OCI-LY7 (cell line): ENCODE measurements around the genes PCLO and GRM3.

DNA sequence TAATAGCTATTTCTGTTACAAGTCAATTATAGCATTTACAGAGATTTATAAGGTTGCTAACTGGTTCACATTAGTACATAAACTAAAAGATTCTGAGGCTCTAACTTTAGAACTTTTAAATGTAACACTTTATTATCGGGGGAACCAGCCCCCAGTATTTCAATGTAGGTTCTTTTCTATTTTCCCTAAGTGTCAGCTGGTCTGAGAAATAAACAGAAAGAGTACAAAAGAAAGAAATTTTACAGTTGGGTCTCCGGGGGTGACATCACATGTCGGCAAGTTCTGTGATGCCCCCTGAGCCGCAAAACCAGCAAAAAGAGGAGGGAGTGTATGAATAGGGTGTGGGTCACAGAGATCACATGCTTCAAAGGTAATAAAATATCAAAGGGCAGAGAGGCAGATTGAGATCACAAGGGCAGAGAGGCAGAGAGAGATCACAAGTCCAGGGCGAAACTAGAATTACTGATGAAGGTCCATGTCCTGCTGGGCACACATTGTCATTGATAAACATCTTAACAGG is 19.9 kb upstream of the FGL2 start:
- PRO-cap, result no peak
- RAMPAGE, long total RNA, result no peak

DNA sequence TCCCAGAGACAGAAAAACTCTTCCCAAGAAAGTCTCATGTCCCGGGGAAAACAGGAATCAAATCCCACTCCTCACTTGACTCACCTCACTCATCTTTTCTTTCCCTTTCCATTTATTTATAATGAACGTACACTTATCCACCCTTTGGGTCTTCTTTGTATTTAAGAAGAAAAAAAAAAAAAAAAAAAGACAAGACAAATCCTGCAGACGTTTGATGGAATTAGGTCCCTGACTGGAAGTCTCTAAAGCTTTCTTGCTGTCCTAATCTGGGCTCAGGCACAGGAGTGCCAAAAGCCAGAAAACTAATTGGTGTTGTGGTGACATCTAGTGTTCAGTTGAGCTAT is 84.5 kb downstream of the GSAP start:
- PRO-cap, result no peak
- RAMPAGE, long total RNA, result no peak

GRCh38 chr7:77420924-77421549 is 4.9 kb upstream of the GSAP start:
- PRO-cap, result no peak
- RAMPAGE, long total RNA, result no peak

DNA sequence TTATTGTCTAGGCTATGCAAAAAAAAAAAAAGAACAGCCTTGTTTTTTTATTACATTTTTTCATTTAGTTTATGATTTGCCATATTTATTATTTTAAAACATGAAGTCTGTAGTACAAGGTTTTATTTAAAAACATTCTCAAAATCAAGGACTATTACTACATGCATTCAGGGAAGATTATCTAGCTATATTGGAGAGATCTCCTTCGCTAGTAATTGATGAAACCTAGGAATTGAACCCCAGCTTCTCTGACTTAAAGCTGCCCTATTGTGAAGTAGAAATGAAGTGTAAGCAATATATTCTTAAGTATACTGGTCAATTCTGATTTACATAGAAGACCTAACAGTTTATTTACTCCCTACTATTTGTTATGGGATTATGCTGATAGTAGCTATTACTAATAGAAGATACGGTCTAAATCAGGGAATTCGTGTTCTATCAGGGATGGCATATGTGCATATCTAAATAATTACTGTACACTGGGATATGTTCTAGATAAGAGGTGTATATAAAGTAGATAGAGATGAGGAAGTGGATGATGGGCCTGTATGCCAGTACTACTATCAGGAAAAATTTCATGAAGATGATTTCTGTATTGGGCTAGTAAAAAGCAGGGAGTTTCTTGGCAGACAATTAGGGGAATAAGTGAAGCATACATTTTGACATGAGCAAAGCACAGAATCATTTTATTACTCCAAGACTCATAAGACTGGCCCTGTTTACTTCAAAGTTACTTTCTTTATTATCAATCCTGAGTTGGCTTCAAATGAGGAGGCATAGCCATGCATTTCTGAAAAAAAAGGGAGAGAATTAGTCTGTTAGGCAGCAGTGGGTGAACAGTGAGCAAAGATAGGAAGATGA is 26.1 kb downstream of the PTPN12 start:
- PRO-cap, result no peak
- RAMPAGE, long total RNA, result no peak

DNA sequence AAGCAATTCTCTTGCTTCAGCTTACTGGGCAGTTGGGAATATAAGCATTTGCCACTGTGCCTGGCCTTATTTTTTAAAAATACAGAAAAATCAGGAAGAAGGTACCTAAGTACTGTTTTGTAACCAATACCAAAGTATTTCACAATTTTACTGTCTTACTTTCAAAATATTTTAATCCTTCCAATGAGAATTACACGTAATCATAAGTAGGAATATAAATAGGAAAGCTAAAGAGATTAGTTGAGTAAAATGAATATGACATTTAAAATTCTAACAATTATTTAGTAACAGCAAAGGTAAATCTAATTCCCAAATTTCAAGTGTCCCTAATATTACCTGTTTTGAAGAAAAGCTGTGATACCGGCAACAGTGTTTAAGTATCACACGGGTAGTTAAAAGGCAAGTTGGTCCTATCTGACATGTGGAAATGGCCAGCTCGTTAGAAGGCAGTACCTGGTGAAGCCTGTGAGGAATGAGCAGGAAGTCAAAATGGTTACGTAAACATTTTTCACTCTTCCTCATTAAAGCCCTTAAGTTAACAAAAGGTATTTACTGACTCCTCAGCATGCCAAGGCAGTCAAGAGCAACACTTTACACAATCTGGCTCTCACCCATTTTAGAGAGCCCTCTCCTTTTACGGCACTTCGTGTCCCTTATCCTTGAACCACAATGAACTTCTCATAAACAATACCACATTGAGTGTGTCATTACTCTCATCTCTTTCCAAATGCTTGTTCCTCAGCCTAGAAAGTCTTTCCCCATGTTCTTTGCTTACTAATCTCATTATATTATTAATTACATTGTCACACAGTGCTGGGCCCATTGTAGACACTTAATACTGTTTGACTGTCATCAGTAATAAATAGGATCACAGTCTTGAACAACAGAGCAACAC is 11.1 kb upstream of the RSBN1L start:
- PRO-cap, result no peak
- RAMPAGE, long total RNA, result no peak

GRCh38 chr7:77697401-77697869 is 1.2 kb downstream of the RSBN1L start:
- PRO-cap, result no peak
- RAMPAGE, long total RNA, result no peak

GRCh38 chr7:77749433-77750276 is 48.6 kb downstream of the TMEM60 start:
- PRO-cap, result no peak
- RAMPAGE, long total RNA, result no peak

- PRO-cap, result no peak
- RAMPAGE, long total RNA, result no peak
These were observed 1.9 kb downstream of the GNAI1 start for GRCh38 chr7:80136454-80136994.

- PRO-cap, result no peak
- RAMPAGE, long total RNA, result no peak
These were observed 54.4 kb downstream of the GNAI1 start for GRCh38 chr7:80188971-80189455.

DNA sequence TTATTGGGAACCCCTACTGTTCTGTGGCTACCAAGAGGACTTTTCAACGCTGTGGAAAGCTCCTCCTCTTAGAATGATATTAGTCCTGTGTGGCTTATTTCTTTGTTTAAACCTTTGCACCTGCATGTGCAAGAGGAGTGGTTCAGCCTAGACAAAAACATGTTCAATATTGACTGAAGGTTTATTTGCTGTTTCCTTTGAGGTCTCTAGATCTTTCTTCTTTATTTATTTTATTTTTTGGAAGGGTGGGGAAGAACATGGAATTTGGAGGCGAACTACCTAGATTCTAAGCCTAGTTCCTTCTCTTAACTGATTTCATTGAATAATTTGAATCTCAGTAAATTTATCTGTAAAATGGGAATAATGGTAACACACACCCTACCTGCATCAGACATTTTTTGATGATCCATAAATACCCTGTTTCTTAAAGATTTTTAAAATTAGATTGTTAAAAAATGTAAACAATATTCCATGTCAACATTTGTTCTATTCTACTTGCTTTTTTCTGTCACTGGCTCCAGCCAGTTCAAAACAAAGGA is 118.0 kb downstream of the GNAT3 start:
- PRO-cap, result no peak
- RAMPAGE, long total RNA, result no peak

GRCh38 chr7:80744657-80745380 is 106.4 kb downstream of the CD36 start:
- PRO-cap, result no peak
- RAMPAGE, long total RNA, result no peak

GRCh38 chr7:80748633-80749337 is 110.3 kb downstream of the CD36 start:
- PRO-cap, result no peak
- RAMPAGE, long total RNA, result no peak

DNA sequence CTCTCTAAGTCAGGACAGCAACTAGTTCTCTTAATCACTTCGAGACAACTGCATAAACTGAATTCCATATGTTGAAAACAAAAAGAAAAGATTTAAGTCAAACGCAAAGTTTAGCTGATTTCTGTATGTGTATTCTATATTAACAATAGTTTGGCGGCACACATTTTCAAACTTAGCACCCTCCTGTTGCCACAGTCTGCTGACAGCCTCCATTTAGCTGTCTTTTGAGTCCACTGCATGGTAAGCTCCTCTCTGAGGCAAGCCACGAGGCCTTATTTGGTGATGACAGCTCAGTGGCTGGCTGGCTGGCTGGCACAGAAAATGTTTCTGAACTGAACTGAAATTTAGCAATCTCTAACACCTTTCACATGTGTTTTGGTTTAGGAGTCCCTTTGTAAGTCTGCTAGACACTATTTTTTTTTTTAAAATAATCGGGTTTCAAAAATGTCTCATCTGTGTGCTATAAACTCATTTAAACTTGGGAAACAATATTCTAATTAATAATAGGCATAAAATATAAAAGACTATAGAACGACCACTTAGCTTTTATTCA is 59.3 kb downstream of the SEMA3C start:
- PRO-cap, result no peak
- RAMPAGE, long total RNA, result no peak

DNA sequence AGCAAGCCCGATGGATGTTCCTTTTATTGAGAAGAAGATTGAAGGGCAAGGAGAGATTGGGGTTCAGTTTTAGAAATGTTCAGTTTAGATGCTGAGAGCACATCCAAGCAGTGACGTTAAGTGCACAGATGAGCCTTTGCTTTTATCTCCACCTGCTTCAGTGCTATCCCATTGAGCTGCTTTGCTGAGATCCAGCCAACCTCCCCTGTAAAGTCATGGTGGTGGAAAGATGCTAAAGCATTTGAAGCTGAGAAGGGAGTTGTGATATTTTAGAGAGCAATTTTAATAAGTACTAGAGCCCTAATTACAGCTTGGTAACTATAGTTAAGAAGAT is 76.5 kb downstream of the HGF start:
- PRO-cap, result no peak
- RAMPAGE, long total RNA, result no peak

- PRO-cap, result bidirectional peak, plus-strand start at chr7:83162974, minus-strand start at chr7:83162880
- RAMPAGE, long total RNA, result no peak
These were observed at the start of gene PCLO for GRCh38 chr7:83162337-83163353. PCLO (minus strand) TSS chr7:83162884.

DNA sequence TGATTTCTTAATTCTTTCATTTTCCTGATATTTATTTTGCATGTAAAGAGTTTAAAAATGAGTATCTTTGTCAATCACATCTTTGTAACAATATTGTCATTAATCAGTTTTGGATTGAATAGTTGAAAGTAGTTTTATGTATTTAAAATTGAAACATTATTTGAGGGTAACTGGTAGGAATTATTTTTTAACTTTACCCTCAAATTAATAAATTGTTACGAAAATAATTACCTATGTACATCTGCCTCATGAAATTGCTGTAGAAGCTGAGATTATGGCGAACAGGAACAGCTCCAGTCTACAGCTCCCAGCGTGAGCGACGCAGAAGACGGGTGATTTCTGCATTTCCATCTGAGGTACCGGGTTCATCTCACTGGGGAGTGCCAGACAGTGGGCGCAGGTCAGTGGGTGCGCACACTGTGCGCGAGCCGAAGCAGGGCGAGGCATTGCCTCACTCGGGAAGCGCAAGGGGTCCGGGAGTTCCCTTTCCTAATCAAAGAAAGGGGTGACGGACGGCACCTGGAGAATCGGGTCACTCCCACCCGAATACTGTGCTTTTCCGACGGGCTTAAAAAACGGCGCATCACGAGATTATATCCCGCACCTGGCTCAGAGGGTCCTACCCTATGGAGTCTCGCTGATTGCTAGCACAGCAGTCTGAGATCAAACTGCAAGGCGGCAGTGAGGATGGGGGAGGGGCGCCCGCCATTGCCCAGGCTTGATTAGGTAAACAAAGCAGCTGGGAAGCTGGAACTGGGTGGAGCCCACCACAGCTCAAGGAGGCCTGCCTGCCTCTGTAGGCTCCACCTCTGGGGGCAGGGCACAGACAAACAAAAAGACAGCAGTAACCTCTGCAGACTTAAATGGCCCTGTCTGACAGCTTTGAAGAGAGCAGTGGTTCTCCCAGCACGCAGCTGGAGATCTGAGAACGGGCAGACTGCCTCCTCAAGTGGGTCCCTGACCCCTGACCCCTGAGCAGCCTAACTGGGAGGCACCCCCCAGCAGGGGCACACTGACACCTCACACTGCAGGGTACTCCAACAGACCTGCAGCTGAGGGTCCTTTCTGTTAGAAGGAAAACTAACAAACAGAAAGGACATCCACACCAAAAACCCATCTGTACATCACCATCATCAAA is 44.3 kb downstream of the SEMA3A start:
- PRO-cap, result no peak
- RAMPAGE, long total RNA, result no peak

DNA sequence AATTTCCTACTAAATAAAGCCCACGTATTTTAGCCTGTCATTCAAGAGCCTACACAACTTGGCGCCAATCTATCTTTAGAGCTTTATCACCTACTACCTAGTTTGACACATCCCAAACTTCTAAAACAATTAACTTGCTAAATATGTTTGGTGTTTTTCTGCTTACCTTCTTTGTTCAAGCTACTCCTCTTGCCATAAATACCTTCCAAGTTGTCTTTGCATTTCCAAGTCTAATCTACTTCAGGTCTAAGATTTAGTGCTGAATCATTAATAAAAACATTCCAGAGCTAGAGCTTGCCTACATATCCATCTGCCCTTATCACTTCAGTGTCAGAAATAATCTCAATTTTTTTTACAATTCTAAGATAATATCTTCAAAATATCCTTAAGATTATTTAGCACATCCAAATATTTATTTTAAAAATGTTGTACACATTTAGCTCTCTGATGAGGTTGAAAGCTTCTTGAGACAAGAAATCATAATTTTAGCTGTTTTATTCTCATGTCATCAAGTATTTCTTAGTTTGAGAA is 466.4 kb downstream of the SEMA3D start:
- PRO-cap, result no peak
- RAMPAGE, long total RNA, result no peak

GRCh38 chr7:85024212-85024703 is 162.6 kb downstream of the SEMA3D start:
- PRO-cap, result no peak
- RAMPAGE, long total RNA, result no peak

GRCh38 chr7:85184809-85185372 is 2.0 kb downstream of the SEMA3D start:
- PRO-cap, result no peak
- RAMPAGE, long total RNA, result no peak

GRCh38 chr7:86643474-86643996 is at the start of gene GRM3:
GRM3 (plus strand) TSS chr7:86643909.
- PRO-cap, result no peak
- RAMPAGE, long total RNA, result no peak